ENCODE results near the genes STK38L and BMAL2.

DNA sequence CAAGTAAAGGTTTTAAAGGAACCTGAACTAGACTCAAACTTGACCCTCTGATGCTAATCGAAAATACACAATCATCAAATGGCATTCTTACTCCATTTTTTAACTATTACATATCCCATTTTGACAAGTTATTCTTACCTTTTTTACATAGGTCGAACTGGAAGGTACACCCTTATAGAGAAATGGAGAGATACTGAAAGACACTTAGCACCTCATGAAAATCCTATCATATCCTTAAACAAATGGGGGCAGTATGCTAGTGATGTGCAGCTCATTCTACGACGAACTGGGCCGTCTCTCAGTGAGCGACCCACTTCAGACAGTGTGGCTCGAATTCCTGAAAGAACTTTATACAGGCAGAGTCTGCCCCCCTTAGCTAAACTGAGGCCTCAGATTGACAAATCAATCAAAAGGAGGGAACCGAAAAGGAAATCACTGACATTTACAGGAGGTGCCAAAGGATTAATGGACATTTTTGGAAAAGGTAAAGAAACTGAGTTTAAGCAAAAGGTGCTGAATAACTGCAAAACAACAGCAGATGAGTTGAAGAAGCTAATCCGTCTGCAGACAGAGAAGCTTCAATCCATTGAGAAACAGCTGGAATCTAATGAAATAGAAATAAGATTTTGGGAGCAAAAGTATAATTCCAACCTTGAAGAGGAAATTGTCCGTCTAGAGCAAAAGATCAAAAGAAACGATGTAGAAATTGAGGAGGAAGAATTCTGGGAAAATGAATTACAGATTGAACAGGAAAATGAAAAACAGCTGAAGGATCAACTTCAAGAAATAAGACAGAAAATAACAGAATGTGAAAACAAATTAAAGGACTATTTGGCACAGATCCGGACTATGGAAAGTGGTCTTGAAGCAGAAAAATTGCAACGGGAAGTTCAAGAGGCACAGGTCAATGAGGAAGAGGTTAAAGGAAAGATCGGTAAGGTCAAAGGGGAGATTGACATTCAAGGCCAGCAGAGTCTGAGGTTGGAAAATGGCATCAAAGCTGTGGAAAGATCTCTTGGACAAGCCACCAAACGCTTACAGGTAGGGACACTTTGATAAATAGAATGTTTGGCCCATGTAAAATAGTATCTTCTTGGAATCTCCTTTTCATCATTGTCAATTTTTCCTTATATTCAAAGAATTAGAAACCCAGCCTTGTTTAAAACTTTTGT lies 60.1 kb downstream of the BHLHE41 start:
- PRO-cap = no peak
- RAMPAGE, long total RNA = no peak
- RRBS = no CpG with 5 or more reads among the region's 15 CpGs

DNA sequence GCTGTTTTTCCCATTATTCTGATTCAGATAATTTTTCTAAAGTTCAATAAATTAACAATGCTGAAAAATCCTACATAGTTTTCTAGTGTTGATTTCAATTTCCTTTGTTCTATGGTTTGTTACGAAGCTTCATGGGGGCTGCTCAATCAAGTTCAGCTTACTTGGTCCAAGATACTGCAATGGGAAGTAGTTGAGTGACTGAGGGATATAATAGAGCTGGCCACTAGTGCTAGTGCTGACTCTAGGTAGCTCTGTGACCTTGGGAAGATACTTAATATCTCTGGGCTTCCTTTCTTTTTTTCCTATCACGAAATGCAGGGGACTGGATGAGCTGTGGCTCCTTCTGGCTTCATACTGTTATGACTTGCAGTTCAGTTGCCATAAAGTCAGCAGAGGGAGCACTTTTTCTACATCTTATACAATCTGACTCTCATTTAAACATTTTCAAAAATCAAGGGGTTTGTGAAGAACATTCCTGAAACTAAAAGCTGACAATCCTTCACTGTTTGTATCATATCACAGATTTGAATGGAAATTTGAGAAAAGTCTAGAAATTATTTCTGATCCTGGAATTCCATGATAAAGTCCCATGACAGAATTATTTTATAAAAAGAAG lies 5.5 kb downstream of the BHLHE41 start:
- PRO-cap = no peak
- RAMPAGE, long total RNA = no peak
- RRBS = no CpG with 5 or more reads among the region's 2 CpGs

DNA sequence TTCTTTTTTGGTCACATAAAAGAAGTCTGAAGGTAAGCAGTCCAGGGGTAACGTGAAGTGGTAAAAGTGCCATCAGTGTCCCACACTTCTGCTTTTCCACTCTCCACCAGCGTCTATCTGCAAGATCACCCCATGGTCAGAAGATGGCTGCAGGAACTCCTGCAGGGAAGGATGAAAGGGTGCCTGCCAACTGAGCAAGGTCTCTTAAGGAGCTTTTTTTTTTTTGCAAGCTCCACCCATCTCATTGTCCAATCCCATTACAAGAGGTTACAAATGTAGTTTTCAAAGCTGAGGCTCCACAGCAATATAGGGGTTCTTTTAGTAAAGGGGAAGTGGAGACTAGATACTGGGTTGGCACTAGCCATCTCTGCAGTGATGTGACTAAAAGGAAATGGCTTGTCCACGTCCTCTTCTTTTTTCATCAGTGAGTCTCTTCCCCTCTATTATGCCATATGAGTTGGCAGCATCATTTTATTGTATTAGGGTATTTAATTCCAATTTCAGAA lies 5.9 kb upstream of the BHLHE41 start:
- PRO-cap = no peak
- RAMPAGE, long total RNA = no peak
- RRBS = no CpG with 5 or more reads among the region's 3 CpGs

GRCh38 chr12:26233092-26234195 lies 38.1 kb downstream of the SSPN start:
- PRO-cap = no peak
- RAMPAGE, long total RNA = no peak
- RRBS = no CpG with 5 or more reads among the region's 13 CpGs

DNA sequence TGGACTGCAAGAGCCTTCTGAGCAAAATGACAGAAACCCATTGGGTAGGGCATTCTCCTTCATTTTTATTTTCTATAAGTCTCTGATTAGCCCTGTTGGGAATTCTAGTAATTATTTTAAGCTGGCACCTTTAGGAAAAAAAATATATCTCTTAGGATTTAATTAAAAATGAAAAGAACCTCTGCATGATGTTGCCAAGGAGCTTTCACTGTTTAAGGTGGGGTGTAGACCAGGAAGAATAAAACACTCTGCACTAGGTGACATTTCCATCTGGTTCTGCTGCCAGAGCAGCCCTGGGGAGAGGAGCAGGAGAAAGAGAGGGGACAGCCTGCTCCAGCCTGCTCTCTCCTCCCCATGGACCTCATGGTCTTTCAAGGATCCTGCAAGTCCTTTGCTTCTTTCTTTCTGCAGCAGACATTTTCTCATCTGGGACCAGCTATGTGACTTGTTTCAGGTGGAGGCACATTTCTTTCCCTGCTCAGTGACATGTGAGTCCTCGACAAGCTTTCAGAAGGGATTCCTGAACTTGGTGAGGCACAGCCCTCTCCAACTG lies 44.9 kb downstream of the SSPN start:
- PRO-cap = no peak
- RAMPAGE, long total RNA = no peak
- RRBS = no CpG with 5 or more reads among the region's 1 CpG

- PRO-cap = no peak
- RAMPAGE, long total RNA = no peak
- RRBS = no CpG with 5 or more reads among the region's 1 CpG
Measured at GRCh38 chr12:26268761-26269260, 73.4 kb downstream of the SSPN start.

DNA sequence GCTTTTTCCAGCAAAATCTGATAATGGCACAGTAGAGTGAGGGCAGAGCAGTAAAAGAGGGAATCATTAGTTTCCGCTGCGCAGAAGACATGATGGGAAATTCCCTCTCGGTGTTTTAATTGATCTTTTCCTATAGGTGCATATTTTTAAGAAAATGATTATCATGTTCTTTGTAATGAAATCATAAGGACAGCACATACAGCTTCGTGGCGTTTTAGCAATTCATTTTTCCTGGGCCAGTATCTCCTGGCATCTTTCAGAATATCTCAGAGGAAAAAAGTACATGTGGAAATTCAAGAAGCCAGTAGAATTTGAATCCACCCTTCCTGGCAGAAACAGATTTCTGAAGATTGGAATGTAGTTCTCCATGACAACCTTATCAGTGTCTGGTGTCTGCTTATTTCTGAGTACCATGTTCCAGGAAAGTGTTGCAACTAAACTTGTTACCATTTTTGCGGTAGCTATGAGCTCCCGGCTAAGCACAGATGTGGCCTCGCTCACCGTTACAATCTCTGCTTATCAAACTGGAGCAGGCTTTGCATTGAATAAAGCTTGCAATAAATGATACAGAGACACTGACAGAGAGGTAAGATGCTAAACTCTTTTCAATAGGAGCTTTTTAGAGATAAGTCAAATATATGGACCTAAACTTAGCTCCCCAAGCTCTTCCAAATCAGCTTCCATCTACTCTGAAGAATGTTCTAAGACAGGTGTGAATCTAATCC lies 12.9 kb upstream of the ITPR2 start:
- PRO-cap = no peak
- RAMPAGE, long total RNA = no peak
- RRBS = no CpG with 5 or more reads among the region's 9 CpGs

- PRO-cap = no peak
- RAMPAGE, long total RNA = no peak
- RRBS = no CpG with 5 or more reads among the region's 9 CpGs
Measured at GRCh38 chr12:26878544-26879293, 45.7 kb upstream of the ITPR2 start.

GRCh38 chr12:26913973-26914390 lies 23.8 kb downstream of the INTS13 start:
- PRO-cap = no peak
- RAMPAGE, long total RNA = no peak
- RRBS = no CpG with 5 or more reads among the region's 1 CpG

DNA sequence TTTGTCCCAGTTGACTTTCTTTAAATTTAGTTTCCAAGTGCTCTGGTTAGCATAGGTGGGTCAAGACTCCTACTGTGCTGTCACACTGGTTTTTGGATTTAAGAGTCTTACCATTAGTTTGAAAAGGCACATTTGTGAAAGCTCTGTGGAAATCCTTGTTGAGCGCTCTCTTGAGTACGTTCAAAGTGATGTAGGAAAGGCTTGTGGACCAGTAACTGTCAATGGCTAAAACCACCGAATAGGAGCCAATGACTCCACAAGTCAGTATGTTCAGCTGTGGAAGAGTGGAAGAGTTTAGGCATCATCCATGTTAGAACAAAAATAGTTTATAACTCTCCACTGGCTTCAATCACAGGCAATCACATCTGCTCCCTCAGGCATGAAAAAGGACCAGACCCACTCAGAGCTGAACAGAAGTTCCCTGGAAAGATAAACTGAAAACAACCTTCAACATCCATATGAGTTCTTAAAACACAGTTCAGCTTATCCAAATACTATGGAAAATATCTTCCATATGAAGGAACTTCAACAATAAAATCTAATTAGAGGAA lies 37.2 kb downstream of the FGFR1OP2 start:
- PRO-cap = no peak
- RAMPAGE, long total RNA = no peak
- RRBS = no CpG with 5 or more reads among the region's 3 CpGs

GRCh38 chr12:27214102-27214863 lies 29.8 kb upstream of the STK38L start:
- PRO-cap = no peak
- RAMPAGE, long total RNA = no peak
- RRBS = no CpG with 5 or more reads among the region's 5 CpGs

- PRO-cap = bidirectional peak, plus-strand start at chr12:27244297, minus-strand start at chr12:27244056
- RAMPAGE, long total RNA = no peak
- RRBS = under 1% methylated on average over 26 of the region's 53 CpGs
Measured at GRCh38 chr12:27243794-27244434, at the start of gene STK38L. TSS of gene STK38L (plus strand) at chr12:27244286.

- PRO-cap = no peak
- RAMPAGE, long total RNA = no peak
- RRBS = no CpG with 5 or more reads among the region's 1 CpG
Measured at GRCh38 chr12:27285327-27285907, 41.3 kb downstream of the STK38L start.

GRCh38 chr12:27330623-27331718 lies 1.7 kb upstream of the BMAL2 start:
- PRO-cap = no peak
- RAMPAGE, long total RNA = no peak
- RRBS = no CpG with 5 or more reads among the region's 6 CpGs

GRCh38 chr12:27332620-27332666 lies 193 bp upstream of the BMAL2 start:
- PRO-cap = no peak
- RAMPAGE, long total RNA = no peak
- RRBS = no CpG with 5 or more reads among the region's 2 CpGs

- PRO-cap = unidirectional peak, plus-strand start at chr12:27332836
- RAMPAGE, long total RNA = no peak
- RRBS = 2% methylated on average over 64 of the region's 97 CpGs
Measured at GRCh38 chr12:27332667-27333424, at the start of gene BMAL2. TSS of gene BMAL2 (plus strand) at chr12:27332836.

GRCh38 chr12:27525293-27525948 lies 1.4 kb downstream of the PPFIBP1 start:
- PRO-cap = no peak
- RAMPAGE, long total RNA = no peak
- RRBS = no CpG with 5 or more reads among the region's 8 CpGs

- PRO-cap = no peak
- RAMPAGE, long total RNA = no peak
- RRBS = no CpG with 5 or more reads among the region's 17 CpGs
Measured at GRCh38 chr12:27791429-27792238, 11.6 kb upstream of the MANSC4 start.

GRCh38 chr12:27795001-27795491 lies 15.0 kb upstream of the MANSC4 start:
- PRO-cap = no peak
- RAMPAGE, long total RNA = no peak
- RRBS = no CpG with 5 or more reads among the region's 4 CpGs

DNA sequence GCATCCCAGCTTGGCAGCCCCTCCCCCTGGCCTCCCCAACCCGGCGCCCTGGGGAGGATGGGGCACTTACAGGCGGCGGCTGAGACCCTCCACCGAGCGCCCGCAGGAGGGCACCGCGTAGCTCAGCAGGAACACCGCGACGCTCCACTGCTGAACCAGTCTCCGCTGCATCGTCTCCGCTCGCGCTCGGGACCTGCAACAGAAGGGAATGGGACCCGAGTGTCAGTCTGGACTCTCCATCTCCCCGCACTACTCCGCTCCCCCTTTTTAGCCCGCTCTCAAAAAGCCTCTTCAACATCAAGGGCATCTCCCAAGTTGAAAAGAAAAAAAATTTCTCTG lies 3.2 kb downstream of the PTHLH start:
- PRO-cap = no peak
- RAMPAGE, long total RNA = no peak
- RRBS = 3% methylated on average over 1 of the region's 22 CpGs